PFSK-1 (cell line): ENCODE measurements around the gene COP1.

GRCh38 chr1:176206938-176207841 lies at the start of gene COP1:
COP1 (minus strand) TSS chr1:176207286.
- RRBS: under 1% methylated on average over 22 of the region's 94 CpGs

GRCh38 chr1:176692256-176692622 lies 229.3 kb downstream of the PAPPA2 start:
- RRBS: no CpG with 5 or more reads among the region's 3 CpGs

DNA sequence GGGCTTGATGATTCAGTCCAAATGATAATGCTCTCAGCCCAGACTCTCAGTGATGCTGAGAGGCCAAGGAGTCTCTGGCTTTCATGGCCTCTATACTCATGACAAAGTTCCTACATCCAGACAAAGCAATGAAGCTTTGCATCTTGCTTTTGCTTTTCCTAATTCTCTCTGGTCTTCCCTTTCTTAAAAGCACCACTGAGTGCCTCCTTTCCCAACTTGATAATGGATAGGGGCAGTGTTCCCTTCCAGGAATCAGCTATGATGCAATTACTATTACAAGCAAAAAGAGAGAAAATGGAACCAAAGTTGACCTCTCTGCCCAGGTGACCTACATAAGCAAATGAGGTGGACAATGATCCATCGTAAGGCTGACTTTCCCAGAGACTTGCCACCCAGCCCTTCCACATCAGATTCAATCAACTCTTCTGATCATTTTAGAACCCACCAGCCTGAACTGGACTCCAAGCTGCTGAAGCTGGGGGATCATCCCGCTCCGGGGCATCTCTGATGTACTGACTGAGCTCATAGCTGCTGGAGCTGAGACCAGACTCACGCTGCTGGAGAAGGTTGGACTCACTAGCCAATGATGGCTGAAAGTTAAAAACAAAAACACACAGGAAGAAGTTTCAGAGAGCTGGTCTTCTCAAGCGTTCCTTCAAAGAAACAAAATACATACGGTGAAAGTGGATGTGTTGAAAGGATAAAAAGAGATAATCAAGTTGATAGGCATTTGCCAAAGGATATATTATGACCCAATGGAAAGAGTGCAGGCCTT lies 8.5 kb downstream of the SEC16B start:
- RRBS: no CpG with 5 or more reads among the region's 6 CpGs

DNA sequence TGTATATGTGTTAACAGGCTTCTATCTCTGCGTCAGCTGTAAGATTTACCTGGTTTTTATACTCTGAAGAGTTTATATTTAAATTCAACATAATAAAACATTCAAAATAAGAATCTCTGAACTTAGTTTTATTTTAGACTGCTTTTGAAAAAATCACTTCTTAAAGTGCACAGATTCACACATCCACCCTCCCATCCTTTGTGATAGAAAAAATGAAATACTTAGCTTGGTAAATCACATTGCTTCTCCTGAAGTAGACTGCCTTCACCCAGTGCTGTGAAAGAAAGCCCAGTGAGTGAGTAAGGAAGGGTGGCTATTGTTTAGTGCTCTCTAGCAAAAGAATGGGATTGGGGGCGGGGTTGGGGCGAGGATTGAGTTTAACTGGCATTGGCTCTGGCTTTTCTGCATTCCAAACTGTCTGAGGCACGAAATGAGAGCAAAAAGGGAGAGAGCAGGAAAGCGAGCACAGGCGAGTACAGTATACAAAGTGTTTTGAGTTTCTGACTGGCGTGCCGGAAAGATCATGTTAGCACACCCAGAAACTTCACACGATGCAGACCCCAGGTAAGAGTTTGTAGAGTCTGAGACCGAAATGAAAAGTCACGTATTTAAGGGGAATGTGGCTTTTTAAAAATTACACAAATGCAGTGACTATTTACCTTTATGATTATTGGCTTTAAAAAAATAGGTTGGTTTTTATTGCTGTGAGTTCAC lies 155.6 kb downstream of the CLEC20A start:
- RRBS: no CpG with 5 or more reads among the region's 11 CpGs

DNA sequence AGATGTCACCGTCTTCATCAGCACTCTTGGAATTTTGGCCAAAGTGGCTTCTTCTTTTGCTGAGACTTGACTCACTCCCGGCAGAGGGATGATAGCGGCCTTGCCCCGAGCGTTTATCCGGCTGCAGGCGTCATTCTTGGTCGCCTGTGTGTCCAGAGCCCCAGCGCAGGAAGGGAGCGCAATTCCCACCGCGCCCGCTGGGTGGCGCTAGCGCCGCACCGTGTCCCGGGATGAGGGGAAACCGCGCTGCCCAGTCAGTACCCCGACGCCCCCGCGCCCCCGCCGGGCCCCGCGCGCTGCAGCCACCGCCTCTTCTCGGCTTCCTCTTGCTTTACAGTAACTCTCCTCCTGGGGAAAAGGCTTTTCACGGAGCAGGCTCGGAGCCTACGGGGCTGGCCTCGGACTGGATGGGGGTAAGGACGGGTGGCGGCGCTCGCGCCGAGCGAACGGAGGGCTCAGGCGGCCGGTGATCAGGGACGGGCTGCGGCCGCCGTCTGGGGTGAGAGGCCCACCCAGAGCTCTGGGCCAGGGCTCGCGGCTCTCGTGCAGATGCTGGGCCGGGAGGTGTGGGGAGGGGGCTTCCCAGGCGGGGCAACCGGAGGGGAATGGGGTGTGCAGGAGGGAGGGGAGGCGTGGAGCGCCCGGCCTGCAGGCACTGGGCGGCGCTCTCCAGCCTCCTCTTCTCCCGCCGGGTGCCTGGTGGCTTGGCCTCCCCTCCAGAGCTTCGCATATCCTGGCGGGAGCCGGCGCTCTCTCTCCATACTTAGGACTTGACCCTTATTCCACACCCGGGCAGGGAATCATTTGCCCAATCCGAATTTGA lies 29.8 kb downstream of the TEX35 start:
- RRBS: 1% methylated on average over 36 of the region's 68 CpGs

GRCh38 chr1:178575830-178576378 lies 63.0 kb downstream of the TEX35 start:
- RRBS: no CpG with 5 or more reads among the region's 2 CpGs

GRCh38 chr1:178578932-178580202 lies 66.5 kb downstream of the TEX35 start:
- RRBS: no CpG with 5 or more reads among the region's 15 CpGs

GRCh38 chr1:178599465-178599972 lies 86.6 kb downstream of the TEX35 start:
- RRBS: no CpG with 5 or more reads among the region's 3 CpGs

- RRBS: no CpG with 5 or more reads among the region's 2 CpGs
These were observed 92.8 kb downstream of the TEX35 start for GRCh38 chr1:178605765-178606024.

DNA sequence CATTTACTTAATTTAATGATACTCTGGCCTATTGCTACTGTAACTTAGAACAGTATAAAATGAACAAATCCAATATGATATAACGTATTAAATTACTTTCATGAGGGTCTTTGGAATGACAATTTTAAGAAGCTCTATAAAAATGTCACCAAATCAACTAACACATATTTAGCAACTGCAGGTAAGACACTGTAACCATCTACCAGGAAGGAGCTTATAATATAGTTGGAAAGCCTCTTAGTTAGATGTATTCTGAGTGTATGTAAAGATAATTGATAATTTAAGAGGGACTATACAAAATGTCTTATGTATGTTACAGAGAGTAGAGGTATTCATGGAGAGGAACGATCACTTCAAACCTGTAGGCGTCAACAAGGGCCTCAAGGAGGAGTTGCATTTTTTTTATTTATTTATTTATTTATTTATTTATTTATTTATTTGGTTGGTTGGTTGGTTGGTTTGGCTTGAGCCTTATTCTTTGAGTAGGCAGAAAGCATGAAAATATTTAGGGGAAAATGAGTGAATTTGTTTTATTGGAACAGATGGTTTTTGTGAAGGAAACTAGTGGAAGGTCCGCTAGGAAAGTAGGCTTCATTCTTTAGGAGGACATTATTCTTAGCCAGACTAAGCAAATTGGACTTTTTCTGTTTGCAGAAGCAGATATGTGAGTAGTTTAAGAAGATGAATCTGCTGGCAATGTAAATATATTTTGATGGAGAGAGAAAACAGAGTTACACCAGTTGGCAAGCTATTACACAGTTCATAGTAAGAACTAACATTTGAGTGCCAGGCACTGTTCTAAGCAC lies 8.5 kb downstream of the ANGPTL1 start:
- RRBS: no CpG with 5 or more reads among the region's 4 CpGs

DNA sequence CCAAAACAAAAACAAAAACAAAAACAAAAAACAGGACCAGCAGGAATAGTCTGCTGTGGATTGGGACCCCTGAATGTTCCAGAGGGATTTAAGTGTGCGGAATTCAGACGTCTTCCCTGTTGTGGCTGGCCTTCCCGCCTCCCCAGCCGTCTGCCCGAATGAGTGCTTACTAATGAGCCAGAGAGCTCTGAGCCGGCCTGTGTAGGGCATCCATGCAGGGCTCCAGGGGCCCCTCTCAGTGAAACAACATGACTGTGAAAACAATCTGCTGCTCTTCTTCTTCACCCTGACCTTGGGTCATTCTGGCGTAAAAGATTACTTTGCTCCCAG lies 23.3 kb upstream of the FAM20B start:
- RRBS: no CpG with 5 or more reads among the region's 7 CpGs

GRCh38 chr1:179034610-179035158 lies 9.0 kb downstream of the FAM20B start:
- RRBS: no CpG with 5 or more reads among the region's 1 CpG

DNA sequence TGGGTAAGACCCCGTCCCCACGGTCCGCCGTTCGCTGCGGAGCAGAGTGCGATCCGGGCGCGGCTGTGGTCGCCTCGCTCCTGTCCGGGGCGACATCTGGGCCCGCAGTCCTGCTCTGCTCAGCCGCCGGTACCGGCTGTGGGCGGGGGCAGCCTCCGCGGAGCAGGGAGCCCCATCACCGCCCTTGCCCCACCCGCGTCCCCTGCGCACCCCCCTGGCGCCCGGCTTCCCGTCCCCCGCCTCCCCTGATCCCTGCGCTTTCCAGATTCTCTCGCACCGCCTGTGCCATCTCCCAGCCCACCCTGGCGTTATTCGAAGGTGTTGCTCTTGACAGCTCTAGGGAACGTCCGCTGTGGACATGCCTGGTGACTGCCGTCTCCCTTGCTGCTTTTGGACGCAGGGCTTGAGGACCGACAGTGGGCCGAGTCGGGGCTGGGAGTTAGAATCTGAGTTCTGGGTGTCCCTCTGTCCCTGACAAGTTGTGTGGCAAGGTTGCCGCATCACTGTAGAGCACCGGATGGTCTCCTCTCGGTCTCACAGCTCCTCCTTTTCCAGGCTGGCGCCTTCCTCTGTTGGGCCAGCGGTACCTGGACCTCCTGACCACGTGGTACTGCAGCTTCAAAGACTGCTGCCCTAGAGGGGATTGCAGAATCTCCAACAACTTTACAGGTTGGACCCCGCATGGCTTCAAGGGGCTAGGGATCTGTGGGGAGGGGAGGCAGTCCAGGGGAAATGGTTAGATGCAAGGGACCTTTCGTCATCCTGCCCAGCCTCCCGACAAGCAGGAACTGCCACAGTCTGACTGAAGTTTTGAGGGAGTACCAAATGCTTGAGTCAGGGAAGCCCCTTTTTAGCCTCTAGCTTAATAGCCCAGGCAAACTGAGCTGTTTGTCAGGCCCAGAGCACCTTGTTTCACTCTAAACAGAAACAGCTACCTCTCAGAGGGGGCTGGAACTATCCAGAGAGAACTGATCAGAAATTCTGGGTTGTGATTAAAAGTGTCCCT lies 818 bp downstream of the TOR3A start:
- RRBS: 34% methylated on average over 14 of the region's 50 CpGs

GRCh38 chr1:179087335-179088065 lies 5.6 kb downstream of the TOR3A start:
- RRBS: 85% methylated on average over 6 of the region's 15 CpGs

- RRBS: no CpG with 5 or more reads among the region's 4 CpGs
These were observed 51.7 kb downstream of the TOR3A start for GRCh38 chr1:179133363-179134086.

DNA sequence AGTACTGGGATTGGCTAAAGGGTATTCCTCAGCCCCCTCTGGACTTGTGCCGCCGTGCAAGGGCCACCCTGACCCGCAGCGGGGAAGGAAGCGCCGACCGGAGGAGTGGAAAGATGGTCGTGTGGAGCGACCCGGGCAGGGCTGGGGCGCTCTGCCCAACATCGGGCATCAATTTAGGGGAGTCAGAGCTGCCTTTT lies 886 bp downstream of the TOR1AIP1 start:
- RRBS: no CpG with 5 or more reads among the region's 12 CpGs

- RRBS: no CpG with 5 or more reads among the region's 7 CpGs
These were observed 1.1 kb upstream of the CEP350 start for GRCh38 chr1:179953539-179953879.

GRCh38 chr1:179976799-179977548 lies 22.4 kb downstream of the CEP350 start:
- RRBS: no CpG with 5 or more reads among the region's 5 CpGs

DNA sequence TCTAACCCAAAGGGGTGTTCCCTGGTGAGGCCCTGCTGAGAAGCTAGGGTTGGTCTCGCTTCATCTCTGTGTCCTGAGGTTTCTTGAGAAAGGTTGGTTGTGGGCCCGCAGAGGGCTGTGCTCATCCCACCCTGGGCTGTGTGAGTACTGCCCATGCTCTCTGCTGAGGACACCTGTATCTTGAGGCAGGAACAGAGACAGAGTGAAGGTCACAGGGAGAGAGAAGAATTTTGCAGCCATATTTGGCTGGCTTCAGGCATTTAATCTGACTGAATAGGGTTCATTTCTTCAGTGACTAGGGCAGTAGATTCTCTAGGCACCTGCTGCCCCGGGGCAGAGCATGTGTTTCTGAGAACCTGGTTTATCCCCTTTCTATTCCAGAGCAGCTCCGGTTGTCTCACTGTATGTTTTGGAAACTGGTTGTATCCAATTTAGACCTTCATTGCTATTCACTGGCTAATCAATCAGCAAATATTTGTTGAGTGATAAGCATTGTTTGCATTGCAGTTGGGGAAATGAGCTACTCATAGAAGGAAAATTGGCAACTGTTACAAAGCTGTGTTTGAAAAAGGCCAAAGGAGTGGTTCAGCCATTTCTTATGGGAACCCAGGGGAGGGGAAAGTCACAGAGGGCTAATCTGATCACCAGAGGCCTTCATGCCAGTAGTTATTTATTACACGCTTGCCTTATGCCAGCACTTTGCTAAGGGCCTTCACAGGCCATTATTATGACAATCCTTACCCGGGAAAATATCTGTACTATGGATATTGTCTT lies 2.8 kb downstream of the QSOX1 start:
- RRBS: 93% methylated on average over 1 of the region's 6 CpGs

- RRBS: no CpG with 5 or more reads among the region's 12 CpGs
These were observed 16.0 kb downstream of the QSOX1 start for GRCh38 chr1:180170299-180171343.